OCI-LY7 (cell line): ENCODE results near the gene TNF.

- PRO-cap, result no peak
- RAMPAGE, long total RNA, result no peak
Observed at GRCh38 chr6:31114939-31115905, 622 bp downstream of the PSORS1C1 start.

DNA sequence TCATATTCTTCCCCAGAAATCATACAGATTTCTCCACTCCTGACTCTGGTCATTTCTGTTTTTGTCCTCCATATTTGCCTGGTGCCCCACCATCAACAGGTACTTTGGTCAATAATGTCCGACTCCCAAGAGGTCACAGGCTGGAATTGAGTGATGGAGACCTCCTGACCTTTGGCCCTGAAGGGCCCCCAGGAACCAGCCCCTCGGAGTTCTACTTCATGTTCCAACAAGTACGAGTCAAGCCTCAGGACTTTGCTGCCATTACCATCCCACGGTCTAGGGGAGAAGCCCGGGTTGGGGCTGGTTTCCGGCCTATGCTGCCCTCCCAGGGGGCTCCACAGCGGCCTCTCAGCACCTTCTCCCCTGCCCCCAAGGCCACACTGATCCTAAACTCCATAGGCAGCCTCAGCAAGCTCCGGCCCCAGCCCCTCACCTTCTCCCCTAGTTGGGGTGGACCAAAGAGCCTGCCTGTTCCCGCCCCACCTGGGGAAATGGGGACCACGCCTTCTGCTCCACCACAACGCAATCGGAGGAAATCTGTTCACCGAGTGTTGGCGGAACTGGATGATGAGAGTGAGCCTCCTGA, 3.1 kb downstream of the TCF19 start:
- PRO-cap, result no peak
- RAMPAGE, long total RNA, result no peak

- PRO-cap, result no peak
- RAMPAGE, long total RNA, result no peak
Observed at GRCh38 chr6:31172048-31173065, 1.9 kb upstream of the POU5F1 start.

- PRO-cap, result no peak
- RAMPAGE, long total RNA, result no peak
Observed at GRCh38 chr6:31202615-31203281, 32.3 kb upstream of the POU5F1 start.

GRCh38 chr6:31270234-31270823, 1.6 kb downstream of the HLA-C start:
- PRO-cap, result no peak
- RAMPAGE, long total RNA, result no peak

DNA sequence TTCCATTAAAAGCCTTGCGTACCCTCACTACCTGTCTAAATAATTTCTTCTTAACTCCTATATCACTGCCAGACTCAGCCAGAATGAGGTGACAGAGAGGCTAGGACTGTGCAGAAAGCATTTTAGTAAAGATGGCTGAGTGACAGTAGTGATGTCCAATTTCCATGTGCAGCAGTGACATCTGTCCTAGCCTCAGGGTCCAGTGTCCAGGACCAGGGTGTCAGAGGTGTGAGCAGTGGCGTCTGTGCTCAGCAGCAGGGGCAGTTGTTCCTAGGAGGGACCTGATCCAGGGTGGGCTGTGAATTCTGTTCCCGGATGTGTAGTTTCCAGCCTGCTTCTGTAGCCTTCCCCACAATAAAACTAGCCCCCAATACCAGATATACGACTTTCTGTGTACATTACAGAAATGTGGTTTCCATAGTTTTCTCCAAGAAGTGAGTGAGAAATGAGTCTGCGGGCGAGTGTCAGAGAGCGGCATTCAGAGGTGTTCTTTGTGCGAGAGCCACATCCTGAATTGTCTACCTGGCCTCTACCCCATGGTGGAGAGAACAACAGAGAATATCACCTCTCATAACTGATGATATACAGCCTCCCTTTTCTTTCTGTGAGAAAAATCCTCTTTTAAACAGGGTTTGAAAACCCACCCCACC, 5.9 kb downstream of the HLA-B start:
- PRO-cap, result no peak
- RAMPAGE, long total RNA, result no peak

GRCh38 chr6:31352182-31352400, 4.9 kb downstream of the HLA-B start:
- PRO-cap, result no peak
- RAMPAGE, long total RNA, result no peak

DNA sequence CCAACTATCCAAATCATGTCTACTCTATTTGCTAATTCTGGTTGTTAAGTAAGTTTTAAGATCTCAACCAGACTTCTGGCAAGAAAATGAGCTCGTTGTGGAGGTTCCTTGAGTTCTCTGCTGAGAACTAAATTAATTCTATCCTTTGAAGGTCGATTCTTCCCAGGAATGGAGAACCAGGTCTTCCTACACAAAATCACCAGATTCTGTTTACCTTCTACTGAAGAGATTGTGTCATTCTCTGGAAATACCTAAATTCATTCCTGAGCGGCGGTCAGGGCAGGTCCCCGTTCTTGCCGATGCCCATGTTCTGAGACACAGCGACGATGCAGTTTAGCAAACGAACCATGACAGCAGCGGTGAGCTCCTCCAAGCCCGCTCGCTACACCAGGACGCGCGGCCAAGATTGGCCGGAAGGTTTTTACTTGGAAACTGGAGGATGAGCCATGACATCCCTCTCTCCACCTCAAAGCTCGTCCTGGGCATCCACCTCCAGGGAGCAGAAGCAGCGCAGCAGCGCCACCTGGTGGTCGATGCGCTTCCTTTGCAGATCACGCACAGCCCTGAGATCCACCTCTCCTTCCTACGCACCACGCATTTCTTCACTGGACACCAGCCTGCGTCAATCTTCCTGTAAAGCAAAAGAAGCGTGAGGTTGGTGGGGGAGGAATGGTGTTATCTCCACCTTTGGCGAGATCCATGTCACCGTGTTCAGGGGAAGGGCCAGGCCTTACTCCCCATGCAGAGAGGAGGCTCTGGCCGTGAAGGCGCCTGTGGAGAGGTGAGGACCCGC, 9.8 kb upstream of the HLA-B start:
- PRO-cap, result no peak
- RAMPAGE, long total RNA, result no peak

- PRO-cap, result no peak
- RAMPAGE, long total RNA, result no peak
Observed at GRCh38 chr6:31379575-31380322, 22.8 kb upstream of the HLA-B start.

DNA sequence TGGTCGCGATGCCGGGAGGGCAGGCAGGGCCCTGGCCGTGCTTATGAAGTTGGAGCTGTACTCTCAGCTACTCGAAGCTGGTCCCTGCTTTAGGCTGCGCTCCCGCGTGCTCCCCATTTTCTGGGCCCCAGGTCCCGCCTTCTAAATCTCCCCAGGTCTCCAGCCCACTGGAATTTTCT, 216 bp upstream of the MICA start:
- PRO-cap, result bidirectional peak, plus-strand start outside the sequence, minus-strand start at position 143 of the sequence
- RAMPAGE, long total RNA, result no peak

- PRO-cap, result no peak
- RAMPAGE, long total RNA, result no peak
Observed at GRCh38 chr6:31416061-31416391, 12.6 kb downstream of the MICA start.

DNA sequence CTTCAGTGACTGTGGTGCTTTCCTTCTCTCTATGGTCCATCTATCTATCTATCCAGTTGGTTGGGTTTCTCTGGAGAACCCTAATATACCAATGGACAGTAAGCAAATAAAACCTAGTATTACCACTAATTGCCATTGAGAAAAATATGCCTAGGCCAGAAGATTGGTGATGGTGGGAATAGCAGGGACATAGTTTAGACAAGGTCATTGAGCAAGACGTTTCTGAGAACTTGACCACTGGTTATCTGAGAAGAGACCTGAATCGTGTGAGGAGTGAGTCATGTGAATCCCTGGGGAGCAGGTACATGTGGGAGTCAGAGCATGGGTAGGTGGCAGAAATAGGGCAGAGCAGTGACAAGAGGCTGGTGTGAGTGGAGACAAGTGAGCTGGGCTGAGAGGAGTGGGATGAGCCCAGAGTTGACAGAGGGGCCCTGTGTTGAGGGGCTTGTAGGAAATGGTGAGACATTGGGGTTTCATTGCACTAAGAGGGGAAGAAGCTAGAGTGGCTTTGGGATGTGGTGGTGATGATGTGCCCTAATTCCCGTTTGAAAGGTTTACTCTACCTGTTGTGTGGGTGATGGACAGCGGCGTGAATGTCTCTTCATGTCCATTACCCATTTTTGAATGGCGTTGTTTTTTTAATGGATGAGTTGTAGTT, 16.5 kb downstream of the MICA start:
- PRO-cap, result no peak
- RAMPAGE, long total RNA, result no peak

DNA sequence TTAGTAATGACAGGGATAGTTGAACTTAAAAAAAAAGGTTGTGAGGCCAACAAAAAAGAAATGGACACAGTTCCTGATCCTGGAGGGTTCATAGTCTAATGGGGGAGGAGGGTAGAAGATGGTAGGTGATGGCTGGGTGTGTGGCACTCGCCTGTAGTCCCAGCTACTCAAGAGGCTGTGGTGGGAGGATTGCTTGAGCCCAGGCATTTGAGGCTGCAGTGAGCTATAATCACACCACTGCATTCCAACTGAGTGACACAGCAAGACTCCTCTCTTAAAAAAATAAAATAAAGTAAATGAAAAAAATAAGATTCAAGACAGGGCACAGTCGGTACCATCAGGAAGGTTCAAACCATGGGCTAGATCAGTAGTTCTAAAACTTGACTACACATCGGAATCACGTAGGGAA, 2.3 kb upstream of the MICB start:
- PRO-cap, result no peak
- RAMPAGE, long total RNA, result no peak

GRCh38 chr6:31568618-31569077, 3.4 kb upstream of the LTA start:
- PRO-cap, result bidirectional peak, plus-strand start at chr6:31568842, minus-strand start at chr6:31568718
- RAMPAGE, long total RNA, result no peak

GRCh38 chr6:31575128-31576512, at the start of gene TNF:
Gene TNF (plus strand): TSS chr6:31575565.
- PRO-cap, result bidirectional peak, plus-strand start at chr6:31575565, minus-strand start at chr6:31575382; unidirectional peak, minus-strand start at chr6:31575900
- RAMPAGE, long total RNA, result start-site peak on the plus strand at chr6:31575561-31575569, 79 and 10 reads in 2 replicates

- PRO-cap, result no peak
- RAMPAGE, long total RNA, result no peak
Observed at GRCh38 chr6:31581205-31581850, 896 bp downstream of the LTB start.

DNA sequence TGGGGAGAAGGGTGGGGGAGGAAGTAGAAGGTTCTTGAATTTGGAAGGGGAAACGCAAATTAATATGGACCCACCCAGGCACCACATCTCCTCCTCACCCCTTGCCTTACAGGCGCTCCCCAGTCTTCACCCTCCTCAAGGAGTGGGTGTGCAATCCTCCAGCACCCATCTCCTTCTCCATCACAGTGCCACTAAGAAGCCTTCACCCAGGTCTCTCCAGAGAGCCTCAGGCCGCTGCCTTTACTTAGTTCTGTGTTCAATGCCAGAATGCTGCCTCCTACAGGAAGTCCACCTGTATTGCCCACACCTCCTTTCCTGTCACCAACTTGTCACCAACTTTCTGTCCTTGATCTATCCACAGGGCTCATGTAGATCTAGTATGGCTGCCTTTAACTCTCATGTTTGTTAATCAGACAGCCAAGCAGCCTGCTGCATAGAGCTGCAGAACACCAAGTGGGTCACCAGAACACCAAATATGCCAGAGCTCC, 601 bp upstream of the LST1 start:
- PRO-cap, result no peak
- RAMPAGE, long total RNA, result no peak

GRCh38 chr6:31587452-31588532, 1.7 kb downstream of the LST1 start:
- PRO-cap, result no peak
- RAMPAGE, long total RNA, result no peak

- PRO-cap, result no peak
- RAMPAGE, long total RNA, result no peak
Observed at GRCh38 chr6:31634532-31635363, 14.2 kb downstream of the PRRC2A start.

DNA sequence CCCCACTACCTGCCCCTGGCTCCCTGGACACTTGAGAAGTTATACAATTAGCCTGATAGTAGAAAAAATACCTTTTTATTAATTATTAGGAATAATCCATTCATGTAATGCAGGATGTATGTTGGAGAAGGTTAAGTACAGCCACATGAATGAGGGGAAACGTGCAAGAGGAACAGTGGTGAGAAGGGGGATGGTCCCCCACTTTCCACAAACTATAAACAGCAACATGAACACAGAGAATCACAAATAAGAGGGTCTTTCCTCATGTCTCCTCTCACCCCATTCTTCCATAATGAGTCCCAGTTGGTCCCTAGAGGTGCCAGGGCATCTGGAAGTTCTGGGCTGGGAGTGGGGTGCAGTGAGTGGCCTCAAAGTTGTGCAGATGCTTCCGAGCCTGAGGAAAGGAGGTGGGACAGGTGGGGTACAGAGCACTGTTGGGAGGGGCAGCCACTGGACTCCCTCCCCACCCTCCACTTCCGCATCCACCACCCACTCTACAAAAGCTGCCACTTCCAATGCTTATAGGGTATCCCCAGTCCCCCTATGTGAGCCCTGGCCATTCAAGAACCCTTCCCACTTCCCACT, 6.1 kb upstream of the LY6G5C start:
- PRO-cap, result no peak
- RAMPAGE, long total RNA, result no peak